Penis (tissue), 1 donor: ENCODE results near the genes CTAG2 and DKC1.

- PRO-cap, result no peak
Observed at GRCh38 chrX:154056733-154057294, 37.1 kb upstream of the IRAK1 start.

- PRO-cap, result bidirectional peak, plus-strand start at chrX:154116743, minus-strand start at chrX:154116514
Observed at GRCh38 chrX:154116252-154116866, 18.8 kb upstream of the MECP2 start.

GRCh38 chrX:154341741-154342245 lies 32.6 kb downstream of the FLNA start:
- PRO-cap, result no peak

DNA sequence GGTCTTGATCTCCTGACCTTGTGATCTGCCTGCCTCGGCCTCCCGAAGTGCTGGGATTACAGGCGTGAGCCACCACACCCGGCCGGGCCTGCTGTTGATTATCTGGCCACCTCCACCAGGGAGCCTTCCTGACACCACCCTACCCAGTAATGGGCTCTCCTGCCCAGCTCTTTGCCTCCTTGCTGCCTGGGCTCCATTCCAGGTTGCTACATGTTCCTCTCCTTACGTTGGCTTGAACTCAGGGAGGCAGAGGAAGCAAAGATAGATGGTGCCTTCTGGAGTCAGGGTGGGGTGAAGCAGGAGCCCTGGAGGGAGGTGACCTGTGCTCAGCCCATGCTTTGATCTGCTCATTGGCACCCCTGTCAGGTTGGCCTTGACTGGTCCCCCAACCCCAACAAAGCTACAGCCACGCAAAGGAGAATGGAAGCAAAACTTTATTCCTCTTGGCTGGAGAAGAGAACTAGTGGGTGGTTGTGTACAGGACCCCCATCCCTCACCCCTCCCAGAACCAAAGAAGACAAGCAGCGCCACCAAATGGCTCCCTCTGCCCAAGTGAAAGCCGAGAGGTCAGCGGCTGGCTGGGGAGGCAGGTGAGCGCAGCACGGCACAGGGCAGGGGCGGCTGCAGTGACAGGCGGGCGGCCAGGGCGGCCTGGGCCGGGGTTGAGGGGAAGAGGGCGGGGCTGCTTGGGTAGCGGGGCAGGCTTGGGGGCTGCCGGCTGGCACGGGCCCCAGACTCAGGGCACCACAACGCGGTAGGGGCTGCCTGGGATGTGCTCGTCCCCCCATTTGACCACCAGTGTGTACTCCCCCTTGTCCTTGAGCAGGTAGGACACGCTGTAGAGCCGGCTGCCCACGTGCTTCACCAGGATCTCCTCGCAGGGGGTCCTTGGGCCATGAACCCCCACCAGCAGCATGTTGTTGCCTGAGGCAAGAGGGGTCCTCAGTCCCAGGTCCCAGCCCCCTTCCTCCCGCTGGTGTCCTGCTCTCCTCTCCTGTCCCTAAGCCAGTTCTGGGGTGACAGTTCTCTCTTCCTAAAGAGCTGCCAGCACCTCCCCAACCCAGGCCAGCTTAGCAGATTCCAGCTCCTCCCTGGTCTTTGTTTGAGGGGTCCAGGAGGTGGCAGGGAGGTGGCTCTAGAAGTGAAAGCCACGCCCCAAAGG lies 25.9 kb downstream of the FLNA start:
- PRO-cap, result no peak

DNA sequence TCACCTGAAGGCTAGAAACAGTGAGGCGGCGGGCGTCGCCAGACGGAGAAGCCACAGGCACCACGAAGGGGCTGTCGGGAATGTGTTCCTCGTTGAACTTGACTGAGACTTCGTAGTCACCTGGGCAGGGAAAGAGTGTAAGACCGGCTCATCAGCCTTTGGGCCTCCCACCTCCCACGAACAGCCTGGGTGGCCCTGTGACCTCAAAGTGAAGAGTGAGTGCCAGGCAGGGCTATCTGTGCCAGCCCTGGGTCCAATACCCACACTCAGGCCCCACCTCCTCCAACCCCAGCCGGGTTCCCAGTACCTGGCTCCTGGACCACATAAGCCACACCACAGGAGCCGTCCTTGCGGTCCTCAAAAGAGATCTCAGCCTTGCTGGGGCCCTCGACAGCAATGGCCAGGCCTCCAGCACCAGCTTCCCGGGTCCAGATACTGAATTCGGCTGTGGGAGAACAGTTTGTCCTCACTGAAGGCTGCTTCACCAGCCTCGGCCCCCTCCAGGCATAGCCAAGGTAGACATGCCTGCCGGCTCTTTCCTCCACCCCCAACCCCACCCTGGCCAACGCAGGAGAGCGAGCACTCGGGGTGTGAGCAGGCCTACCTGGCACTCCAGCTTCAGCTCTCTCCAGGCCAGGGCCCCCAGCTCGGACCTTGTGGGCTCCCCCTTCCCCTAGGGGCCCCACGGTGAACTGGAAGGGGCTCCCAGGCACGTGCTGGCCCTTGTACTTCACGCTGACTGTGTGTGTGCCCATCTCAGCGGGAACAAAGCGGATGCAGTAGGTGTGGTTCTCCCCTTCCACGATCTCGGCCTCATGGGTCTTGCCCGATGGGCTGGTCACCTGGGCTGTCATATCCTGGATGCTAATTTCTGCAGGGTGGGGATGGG lies 22.6 kb downstream of the FLNA start:
- PRO-cap, result no peak

DNA sequence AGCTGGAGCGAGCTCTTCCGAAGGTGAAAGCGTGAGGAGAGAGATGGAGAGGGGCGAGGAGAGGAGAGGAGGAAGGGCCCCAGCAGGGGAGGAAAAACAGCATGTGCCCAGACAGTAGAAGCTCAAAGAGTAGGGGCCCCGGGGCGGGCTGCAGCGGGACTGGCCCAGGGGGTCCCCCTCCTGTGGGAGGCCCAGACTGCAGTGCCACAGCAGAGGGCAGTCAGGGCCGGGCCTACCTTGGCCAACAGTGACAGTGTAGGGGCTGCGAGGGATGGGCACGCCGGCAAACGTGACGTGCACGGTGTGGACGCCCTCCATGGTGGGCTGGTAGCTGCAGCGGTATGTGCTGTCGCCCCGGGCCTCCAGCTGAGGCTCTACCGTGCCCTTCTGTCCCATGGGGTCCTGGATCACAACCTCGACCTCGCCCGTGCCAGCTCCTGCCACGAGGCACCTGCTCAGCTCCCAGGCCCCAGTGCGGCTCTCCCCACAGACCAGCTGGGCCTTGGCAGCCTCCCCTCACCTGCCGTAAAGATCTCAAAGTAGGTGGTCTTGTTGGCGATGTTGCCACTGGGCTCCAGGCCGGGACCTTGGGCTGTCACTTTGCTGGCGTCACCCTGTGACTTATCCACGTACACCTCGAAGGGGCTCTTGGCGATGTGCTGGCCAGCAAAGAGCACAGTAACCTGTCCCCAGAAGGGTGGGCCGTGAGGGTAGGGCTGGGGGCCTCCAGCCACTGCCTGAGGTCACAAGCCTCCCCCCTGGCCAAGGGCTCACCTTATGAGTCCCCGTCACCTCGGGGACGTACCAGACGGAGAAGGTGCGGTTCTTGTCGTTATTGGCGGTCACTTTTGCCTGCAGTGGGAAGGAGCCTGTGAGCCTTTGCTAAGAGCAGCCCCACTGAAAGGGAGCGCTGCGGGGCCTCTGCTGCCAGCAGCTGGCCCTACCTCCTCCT lies 8.4 kb downstream of the FLNA start:
- PRO-cap, result no peak

DNA sequence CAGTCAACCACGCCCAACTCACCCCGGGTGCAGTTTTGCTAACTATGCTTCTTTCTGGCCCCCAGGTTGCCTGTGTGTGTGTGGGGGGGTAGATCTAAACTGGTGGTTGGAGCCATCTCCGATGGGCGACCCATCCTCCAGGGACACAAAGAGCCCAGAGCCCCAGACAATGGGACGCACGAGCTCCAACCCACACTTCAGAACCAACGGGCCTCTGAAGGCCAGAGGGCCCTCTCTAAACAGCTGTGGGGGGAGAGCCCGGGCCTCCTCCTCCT lies 4.2 kb downstream of the FLNA start:
- PRO-cap, result bidirectional peak, plus-strand start outside the sequence, minus-strand start at position 208 of the sequence

DNA sequence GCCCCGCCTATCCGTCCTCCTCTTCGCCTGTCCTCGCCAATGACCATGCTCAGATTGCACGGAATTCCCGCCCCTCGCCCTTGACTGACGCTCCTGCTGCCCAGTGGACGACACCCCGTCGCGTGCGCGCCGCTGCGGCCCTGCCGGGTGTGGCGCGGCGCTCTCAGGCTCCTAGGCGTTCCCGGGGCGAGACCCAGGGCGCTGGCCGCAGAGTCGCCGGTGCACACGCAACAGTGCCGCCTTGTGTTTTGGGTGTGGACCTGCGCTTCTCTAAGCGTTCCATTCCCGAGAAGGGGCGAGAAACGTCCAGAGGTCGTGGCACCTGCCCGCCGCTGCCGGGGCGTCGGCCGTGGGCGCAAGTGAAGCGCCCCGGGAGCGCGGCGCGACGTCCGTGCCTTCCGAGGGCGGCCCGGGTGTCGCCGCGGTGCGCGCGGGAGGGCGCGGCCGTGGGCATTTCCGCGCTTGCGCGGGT lies 8.1 kb upstream of the RPL10 start:
- PRO-cap, result unidirectional peak, plus-strand start at position 282 of the sequence

DNA sequence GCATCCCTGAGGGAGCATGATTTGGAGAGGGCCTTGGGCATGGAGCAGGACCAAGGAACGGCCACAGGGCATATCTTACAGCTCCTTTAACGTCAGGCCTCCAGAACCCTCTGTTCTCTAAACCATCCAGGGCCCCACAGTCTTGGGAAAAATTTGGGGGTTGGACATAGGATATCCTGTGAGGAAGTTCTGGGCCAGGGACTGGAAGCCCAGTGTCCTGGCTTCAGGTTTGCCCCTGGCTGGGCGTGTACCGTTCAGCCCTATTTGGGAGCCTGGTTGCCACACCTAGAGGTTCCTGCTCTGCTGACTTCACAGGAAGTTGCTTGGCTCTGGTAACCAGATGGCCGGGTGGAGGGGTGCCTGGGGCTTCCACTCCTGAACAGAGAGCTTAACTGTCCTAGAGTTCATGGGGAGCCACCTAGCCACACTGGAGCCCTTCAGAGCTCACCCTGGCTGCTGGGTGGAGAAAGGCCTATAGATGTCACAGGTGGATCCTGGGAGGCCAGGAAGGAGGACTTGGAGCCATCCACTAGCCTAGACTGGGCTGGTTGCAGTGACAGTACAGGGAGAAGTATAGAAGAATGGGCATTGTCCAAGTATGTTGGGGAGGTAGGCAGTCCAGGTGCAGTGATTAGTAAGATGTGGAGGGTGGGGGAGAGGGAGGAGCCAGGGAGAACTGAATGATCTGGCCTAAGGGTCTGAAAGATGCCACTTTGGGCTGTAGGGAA lies 1.2 kb downstream of the TAFAZZIN start:
- PRO-cap, result unidirectional peak, minus-strand start at position 112 of the sequence

GRCh38 chrX:154546595-154546730 lies 183 bp downstream of the G6PD start:
- PRO-cap, result no peak

DNA sequence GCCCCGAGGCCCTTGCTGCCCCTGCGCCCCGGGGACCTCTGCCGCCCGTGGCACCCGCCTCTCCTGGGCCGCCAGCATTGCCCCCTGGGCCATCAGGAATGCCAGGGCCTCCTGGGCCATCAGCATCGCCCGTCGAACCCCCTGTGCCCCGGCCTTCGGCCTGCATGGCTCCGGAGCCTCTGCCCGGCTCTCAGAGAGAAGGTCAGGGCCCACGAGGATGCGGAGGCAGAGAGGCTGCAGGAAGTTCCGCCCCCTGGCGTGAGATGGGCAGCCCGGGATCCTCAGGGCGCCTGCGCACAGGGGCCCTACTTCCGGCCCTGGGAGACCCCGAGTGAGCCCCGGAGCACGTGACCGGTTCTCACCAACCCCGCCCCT lies at the start of gene CTAG2:
CTAG2 (minus strand) TSS at position 230 of the 375 bp plus-strand sequence.
- PRO-cap, result no peak

DNA sequence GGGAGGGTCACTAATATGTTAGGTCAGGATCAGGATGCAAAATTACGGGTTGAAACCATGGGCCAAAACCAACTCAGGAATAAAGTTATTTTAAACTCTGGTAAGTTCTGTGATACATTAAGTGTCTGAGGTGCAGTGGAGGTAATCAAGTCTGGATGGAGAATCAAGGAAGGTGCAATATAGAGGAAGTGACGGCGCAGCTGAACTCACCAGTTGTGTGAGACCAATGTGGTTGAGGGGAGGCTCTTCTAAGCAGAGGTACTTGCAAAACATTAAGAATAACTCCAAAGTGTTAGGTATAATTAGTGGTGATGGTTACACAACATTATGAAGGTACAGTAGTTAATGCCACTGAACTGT lies 19.7 kb downstream of the GAB3 start:
- PRO-cap, result no peak

DNA sequence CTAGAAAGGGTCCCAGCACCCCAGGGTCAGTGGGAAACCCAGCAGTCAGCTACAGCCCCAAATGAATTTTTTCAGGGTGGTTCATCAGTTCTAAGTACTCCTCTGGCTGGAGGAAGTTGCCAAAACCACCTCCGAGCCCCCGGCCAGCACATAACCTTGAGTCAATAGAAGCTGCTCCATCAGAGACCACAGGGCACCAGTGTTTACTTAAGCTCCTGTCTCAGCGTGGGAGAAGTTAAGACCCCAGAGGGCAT lies 18.3 kb downstream of the GAB3 start:
- PRO-cap, result no peak

DNA sequence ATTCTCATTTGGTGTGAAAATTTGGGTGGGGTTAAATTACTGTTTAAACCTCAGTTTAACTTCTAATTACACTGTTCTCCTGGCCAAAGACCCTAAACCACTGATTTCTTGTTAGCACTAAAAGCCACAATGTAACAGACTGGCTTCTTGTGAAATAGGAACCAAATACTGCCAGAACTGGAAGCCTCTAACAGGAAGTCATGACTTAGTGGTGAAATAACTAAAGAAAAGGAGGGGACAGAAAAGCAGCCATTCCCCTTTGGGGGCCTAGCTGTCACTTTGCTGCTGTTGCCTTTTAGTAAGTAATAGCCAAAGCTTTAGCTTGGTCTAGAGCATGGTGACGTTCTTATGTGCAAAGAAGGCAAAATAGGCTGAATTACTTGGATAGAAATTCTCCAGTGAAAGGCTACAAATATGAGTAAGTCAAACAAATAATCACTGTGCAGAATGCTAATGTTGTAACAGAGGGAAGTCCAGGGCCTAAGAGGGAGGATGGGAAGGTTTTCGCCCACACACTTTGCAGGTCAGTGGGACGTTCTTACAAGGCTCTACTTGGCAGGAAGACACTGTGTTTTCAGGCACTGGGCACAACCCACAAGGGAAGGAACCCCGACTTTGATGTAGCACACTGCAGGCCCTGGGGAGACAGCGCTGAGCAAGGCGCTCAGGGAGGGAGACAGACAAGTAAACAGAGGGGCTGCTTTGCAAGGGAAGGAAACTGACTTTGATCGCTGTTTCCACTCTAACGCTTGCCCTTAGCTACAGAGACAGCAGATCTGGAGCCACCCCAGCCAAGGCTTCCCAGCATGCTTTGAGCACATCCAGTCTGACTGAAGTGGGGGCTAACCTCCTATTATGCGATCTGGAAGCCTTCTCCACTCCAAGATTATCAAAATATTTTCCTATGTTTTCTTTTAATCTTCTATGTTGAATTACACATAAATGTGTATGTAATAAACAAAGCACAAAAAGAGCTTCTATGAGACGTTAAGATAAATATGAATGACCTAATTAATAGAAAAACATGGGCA lies 16.6 kb downstream of the GAB3 start:
- PRO-cap, result no peak

GRCh38 chrX:154762686-154763697 lies at the start of gene DKC1:
TSS of gene DKC1 (plus strand) at chrX:154762864.
- PRO-cap, result bidirectional peak, plus-strand start at chrX:154762853, minus-strand start at chrX:154762552

DNA sequence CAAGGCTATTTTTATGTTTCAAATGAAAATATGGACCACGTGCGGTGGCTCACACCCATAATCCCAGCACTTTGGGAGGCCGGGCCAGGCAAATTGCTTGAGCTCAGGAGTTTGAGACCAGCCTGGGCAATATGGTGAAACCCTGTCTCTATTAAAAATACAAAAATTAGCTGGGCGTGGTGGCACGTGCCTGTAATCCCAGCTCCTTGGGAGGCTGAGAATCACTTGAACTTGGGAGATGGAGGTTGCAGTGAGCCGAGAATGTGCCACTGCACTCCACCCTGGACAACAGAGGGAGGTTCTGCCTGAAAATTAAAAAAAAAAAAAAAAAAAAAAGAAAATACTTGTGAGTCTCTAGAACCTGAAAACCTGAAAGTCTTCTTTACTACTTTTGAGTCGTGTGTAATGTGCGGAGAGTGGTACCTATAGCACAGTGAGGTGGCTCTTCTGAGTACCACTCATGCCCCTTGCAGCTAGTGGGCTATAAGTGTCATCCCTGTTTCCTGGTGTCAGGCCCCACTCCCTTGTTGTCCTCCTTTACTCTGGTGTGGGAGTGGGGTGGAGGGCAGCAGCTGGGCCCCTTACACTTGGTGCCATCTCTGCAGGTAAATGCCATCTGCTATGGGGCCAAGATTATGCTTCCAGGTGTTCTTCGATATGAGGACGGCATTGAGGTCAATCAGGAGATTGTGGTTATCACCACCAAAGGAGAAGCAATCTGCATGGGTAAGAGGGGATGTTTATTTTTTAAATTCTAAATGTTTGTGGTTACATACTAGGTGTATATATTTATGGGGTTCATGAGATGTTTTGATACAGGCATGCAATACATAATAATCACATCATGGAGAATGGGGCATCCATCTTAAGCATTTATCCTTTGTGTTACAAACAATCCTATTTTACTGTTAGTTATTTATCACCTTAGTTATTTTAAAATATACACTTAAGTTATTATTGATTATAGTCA lies 7.8 kb downstream of the DKC1 start:
- PRO-cap, result no peak

DNA sequence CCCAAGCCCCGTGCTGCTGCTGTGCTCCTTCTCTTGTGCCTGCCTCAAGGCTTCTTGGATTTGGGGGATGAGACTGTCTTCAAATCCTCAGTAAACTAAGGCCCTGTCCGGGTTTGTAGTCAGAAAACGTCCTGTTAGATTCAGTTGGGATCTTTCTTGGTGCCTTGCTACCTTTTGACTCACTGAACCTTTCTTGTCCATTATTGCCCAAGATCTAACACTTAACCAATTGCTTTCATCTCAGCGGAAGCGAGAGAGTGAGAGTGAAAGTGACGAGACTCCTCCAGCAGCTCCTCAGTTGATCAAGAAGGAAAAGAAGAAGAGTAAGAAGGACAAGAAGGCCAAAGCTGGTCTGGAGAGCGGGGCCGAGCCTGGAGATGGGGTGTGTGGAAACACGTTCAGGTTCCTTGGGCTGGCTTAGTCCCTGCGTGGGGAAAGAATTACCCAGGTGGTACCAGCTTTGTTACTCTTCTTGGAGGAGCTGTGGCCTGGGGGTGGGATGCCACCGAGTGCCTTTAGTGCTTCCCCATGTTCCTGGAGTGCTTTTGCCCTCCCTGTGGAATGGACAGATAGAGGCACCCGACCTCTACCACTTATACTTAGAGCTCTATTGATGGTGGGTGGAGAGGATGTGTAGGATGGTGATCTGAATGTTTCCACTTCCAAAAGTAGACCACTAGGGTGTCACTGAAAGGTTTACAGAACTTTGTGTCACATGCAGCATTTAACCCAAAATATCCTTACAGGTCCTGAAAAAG lies 13.5 kb downstream of the DKC1 start:
- PRO-cap, result no peak

GRCh38 chrX:154799120-154800367 lies 5.7 kb downstream of the MPP1 start:
- PRO-cap, result no peak

DNA sequence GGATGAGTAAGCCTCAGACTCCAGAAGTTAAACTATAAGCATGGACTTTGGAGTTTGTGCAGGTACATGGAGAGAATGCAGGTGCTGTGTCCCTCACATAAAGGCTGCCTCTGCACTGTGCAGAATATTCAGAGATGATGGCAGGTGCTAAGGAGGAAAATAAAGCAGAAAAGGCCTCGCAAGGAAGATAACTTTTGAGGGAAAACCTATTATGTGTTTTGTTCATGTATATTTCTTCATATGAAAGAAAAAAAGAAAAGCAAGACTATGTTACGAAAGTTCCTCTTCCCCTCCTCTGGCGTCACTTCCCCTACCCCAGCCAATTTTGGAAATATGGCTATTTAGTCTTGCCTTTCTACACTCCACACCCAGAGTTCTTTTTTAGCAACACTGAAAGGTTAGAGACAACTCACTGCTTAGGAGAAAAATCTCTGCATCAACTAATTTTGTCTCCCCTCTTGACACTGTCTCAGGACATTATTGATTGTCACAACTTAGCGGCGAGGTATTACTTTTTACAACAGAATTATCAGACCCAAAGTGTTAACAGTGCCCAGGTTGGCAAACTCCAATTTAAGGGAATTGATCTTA lies 4.5 kb downstream of the MPP1 start:
- PRO-cap, result no peak

DNA sequence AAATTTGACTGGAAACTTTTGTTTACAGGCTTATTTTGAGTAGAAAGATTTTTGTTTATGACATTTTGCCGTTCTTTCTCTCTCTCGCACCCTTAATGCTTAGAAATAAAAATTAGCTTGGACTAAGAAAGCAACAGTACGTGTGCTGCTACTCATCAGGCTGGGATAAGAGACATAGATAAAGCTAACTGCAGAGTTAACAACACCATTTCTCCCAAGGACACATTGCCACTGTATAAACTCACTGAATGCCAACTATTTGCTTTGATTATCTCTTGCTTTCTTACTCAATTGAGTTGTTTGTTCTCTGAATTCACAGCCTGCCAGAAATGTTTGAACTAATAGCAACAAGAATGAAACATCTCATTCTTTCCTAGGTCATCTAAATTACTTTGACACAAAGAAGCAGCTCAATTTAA lies 34.6 kb downstream of the F8 start:
- PRO-cap, result no peak